ENCODE measurements around the genes OPTN and UCMA.

DNA sequence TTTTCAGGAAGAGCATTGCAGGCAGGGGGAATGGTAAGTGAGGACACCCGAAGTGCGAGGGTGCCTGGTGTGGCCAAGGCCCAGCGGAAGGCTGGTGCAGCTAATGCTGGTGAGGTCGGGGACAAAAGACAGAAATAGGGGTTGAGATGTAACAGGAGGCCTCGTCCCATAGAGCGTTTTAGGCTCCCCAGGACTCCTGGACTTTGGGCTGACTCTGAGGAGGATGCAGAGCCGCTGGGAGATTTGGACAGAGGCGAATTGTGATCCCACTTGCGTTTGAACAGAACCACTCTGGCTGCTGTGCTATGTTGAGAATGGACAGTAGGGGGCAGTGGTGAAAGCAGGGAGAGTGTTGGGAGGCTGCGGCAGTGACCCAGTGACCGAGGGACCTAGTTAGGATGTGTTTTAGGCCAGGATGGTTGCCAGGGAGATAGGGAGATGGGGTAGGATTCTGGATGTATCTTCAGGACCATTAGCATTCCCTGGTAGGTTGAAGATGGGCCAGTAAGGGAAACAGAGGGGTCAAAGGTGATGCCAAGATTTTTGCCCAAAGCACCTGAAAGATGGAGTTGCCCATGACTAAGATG lies 271.7 kb downstream of the CCDC3 start:
- PRO-cap = no peak

- PRO-cap = no peak
Measured at GRCh38 chr10:12896805-12897447, 104.6 kb downstream of the CCDC3 start.

DNA sequence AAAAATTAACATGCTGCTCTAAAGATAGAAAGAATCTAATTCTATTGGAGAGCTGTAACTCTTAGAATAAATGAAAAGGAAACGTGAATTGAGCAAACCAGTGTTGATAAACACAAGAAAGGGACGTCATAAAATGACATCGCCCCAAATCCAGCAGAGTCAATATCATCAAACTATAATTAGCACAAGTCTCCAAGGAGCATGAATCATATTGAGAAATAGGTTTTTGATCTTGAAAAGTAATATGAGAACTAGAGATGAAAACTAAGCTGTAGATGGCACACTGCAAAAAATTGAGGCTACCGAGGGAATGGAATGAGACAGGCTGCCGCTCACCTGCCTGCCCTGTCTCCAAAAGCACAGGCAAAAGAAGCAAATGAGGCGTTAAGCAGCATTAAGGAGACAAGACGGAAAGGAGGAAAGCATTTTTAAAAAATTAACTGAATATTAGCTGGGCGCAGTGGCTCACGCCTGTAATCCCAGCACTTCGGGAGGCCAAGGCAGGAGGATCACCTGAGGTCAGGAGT lies 11.6 kb upstream of the OPTN start:
- PRO-cap = no peak

- PRO-cap = no peak
Measured at GRCh38 chr10:13099346-13100321, at the start of gene OPTN. Gene OPTN, plus strand, starts transcription at chr10:13100163.

DNA sequence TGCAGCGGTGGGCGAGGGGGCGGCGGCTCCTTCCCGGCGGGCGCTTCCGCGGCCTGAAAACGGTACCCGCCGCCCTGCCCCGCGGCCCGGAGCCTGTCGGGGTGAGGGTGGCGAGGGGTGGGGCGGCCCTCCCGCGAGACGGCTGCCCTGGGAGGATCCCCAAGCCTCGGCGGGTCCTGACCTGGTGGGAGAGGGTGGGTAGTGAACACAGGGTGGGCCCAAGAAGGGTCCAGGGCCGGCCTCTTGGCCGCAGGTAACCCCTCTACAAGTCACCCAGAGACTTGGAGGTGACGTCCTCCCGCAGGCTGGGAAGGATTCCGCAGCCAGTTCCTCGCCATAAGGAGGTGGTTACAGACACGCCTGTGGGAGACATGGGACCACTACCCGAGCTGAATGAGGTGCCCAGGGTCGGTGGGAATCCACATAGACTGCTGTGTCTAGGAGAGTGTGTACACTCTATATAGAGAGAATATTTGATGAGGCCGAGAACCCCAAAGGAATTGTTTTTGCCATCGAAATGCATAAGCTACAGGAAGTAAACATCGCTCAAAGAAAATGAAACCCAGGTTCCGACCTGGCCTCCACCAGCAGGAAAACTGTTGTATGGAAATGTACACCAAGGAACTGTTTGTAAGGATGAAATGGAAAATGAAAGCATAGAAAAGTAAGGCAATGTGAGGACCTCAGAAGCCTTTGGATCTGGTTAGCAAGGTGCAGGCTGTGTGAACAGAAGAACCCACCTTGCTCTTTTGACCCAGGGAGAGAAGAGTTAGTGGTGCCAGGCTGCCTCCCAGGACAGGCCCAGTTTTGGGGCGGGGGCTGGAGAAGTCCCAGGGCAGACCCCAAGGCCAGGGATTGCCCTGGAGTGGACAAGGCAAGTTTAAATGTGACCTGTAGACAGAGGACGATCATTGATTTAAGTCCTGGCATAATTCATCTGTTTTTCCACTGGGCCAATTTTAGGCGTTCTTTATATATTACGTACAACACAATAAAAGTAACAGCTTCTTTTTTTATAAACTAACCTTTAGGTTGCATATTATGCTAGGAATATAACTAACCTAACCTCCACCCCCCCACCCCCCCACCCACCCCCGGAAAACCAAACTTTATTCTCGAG lies 719 bp downstream of the OPTN start:
- PRO-cap = no peak

GRCh38 chr10:13118206-13118745 lies 18.3 kb downstream of the OPTN start:
- PRO-cap = no peak

- PRO-cap = no peak
Measured at GRCh38 chr10:13120785-13121404, 20.9 kb downstream of the OPTN start.

DNA sequence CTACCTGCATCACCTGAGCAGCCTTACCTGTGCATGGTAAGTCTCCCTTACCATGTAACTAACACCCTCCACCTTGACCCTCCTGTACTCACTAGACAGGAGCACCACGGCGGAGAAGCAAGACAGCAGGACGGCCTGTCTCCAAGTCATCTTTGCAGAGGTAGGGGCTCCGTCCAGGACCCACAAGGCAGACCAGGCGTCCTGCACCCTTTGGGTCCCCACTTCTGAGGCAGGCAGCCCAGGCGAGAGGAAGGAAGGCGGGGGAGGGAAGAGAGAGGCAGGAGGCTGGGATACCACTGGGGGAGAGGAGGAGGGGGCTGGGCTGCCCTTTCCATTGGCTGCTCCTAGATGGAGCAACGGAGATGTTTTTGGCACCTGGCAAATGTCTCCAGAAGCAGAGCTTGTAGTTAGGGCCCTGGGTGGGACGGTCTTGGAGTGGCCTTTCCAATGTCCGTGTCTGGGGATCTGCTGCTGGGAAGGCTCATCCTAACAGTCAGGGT lies at the start of gene UCMA:
Gene UCMA, minus strand, starts transcription at position 266 of the 500 bp plus-strand sequence.
- PRO-cap = no peak

DNA sequence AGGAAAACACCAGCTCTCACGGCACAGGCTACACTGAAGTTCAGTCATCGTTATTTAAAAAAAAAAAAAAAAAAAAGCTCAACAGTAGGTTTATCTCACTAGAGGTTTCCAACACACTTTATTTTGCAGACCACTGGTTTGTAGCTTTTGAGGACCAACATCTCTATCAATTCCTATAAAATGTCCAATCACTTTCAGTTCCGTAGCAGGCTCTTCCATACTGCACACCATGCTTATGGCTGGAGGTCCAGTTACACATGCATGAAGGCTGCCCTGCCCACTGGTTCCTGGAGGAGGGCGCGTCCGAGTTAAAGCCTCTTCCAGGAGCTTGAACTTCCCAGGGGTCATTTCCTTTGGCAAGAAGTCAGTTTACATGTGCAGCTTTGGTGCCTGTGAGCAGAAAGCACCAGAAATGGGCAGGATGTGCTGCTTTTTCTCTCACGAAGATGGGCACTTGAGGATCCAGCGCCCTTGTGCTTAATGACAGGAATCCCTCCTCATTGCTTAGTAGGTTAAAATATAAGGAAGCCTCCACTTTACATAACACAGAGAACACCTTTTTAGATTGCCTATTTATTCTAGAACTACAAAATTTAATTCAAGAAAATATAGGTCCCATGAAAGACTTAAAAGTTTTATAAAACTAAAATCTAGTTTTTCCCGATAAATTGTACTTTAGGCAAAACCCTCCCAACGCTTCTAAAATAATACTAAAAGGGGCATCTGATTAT lies 17.6 kb upstream of the PHYH start:
- PRO-cap = no peak

- PRO-cap = no peak
Measured at GRCh38 chr10:13349793-13350336, 1.8 kb upstream of the SEPHS1 start.

DNA sequence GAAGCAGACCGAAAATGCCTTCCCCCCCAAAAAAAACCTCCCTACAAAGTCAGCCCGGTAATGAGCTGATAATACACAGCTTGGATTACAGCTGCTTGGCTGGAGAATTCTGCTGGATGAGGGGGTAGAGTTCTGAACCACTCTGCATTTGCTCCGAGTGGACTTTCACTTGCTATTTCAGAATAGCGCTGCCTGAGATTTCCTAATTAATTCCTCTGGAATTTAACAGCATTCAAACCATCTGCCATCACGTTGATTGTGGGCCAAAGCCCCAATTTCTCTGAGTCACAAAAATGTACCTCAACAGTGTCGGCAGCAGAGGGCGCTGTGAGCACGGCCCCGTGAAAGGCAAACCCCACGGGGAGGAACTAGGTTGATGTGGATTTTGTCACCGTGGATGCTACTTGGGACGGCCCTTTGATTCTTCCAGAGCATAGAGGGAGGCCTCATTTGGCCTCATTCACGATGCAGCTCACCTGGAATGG lies 73.1 kb downstream of the PRPF18 start:
- PRO-cap = no peak

GRCh38 chr10:13717896-13719055 lies 131.5 kb downstream of the PRPF18 start:
- PRO-cap = no peak

DNA sequence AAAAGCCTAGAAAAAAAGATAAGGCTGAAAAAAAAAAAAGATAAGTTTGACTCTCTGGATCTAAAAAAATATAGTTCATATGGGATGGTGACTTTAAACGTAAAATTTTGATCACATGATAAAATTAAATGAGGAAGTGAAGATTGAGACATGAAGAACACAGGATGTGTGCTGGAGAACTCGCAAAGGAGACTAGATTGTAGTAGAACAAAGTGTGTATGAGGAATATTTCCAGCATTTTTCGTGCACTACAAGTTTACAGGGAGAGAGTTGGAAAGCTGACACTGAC lies 286.4 kb downstream of the PRPF18 start:
- PRO-cap = no peak

GRCh38 chr10:14541138-14541862 lies 210.6 kb upstream of the FRMD4A start:
- PRO-cap = no peak

DNA sequence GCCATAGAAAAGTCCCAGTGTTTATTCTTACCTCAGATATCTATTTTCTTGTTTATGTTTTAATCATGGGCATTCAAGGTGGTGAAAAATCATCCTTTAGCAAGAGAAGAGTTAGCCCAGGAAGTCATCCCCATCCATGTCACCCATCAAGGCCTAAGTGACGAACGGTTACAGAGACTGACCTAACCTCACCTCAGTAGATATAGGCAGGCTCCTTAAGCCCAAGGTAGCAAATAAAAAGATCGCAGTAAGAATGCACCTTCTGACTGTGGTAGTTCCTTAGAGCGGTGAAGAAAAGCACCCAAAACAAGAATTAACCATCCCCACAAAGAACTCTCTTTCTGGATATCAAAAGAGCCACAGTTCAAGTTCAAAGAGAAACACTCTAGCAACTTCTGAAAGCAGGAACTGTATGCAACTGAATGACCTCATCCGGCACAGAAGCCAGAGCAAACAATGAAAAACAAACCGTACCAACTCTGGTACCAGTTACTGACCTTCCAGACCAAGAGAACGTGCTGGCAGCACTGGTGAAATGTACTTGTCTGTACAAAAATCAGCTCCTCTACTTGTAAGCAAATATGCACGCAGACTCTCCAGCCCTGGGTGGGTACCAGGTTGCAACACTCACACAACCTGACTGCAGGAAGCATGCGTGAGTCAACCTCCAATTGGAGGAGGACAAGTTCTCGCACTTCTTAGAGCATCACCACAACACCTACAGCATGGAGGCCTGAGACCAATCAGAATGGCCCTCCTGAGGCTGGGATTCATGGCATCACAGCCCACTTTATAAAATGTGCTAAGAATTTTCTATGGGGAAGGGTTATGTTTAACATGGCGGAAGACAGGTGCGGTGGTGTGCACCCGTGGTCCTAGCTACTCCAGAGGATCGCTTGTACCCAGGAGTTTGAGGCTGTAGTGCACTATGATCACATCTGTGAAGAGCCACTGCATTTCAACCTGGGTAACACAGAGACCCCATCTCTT lies 202.7 kb downstream of the FAM107B start:
- PRO-cap = no peak

DNA sequence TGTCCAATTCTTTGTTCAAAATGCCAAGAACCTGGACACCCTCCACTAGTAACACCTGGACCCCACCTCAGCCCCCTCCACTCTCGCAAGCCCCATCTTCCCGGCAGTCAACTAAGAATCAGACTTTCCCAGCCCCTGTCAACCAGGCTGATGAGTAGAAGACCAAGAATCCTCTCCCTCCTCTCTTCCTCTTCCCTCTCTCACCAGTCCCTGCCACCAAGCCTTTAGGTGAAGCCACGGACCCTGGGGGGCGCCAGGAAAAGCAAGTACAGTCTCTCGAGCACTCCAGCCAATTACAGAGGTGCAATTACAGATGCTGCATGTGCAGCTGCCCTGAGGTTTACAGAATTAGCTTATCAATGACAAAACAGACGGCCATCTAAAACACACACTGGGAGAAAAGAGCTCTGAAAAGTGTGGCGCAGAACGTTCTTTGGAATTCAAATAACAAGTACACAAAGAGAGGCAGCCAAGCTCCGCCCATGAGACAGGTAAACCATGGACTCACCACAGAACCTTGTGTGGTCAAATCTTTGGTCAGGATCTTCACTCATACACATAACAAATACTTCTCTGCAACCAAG lies 189.4 kb downstream of the FAM107B start:
- PRO-cap = no peak

- PRO-cap = no peak
Measured at GRCh38 chr10:14617714-14618002, 157.0 kb downstream of the FAM107B start.

DNA sequence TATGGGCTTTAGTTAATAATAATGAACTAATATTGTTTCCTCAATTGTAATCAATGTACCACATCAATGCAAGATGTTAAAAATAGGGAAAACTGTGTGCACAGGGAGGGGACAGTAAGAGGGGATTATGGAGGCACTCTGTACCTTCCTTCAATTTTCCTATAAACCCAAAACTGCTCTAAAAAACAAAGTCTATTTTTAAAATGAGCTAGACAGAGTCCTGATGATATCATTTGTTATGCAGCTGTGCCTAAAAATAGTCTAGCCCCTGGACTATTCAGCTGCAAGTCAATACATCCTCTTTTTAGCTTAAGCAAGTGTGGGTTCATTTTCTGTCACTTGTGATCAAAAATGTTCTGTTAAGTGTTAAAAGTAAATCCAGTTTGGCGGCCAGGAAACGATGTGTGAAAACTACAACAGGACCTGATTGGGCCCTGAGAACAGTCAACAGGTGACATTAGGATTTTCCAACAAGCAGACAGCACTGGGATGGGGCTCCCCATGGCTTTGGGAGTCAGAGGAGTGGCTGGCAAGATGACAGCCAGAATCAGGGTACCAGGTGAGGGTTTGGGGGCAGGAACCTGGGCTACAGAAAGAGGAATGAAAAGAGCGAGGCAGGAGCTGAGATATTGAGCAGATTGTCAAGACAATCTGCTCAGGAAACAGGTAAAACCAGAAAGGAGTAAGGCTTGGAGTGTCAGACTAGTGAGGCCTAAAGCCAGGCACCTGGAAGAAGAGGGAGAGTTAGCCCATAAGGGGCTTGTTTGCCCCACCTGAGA lies 33.9 kb downstream of the FAM107B start:
- PRO-cap = unidirectional peak, plus-strand start at position 375 of the sequence

DNA sequence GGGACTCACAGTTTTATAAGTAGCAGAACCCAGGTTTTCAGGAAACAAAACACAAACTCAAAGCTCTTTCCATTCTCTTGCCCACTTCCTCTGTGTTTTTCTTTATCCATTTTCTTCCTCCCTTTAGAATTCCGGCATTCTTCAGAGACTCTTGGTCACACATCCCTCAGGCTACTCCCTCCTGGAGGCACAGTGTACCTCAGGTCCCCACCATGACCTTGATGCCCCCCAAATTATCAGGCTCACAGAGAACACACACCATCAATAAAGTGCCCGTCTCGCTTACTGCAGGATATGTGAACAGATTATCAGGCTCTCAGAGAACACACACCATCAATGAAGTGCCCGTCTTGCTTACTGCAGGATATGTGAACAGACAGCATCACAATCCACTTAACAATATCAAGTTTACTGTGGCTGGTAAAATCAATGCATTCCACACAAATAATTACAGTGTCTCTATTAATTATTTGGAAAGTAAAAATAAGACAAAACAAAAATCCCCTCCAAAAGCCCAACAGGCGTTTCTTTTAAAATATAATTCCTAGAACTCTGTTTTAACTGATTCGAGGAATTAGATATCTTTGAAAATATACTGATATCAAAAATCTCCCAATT lies 77.5 kb upstream of the NMT2 start:
- PRO-cap = no peak

DNA sequence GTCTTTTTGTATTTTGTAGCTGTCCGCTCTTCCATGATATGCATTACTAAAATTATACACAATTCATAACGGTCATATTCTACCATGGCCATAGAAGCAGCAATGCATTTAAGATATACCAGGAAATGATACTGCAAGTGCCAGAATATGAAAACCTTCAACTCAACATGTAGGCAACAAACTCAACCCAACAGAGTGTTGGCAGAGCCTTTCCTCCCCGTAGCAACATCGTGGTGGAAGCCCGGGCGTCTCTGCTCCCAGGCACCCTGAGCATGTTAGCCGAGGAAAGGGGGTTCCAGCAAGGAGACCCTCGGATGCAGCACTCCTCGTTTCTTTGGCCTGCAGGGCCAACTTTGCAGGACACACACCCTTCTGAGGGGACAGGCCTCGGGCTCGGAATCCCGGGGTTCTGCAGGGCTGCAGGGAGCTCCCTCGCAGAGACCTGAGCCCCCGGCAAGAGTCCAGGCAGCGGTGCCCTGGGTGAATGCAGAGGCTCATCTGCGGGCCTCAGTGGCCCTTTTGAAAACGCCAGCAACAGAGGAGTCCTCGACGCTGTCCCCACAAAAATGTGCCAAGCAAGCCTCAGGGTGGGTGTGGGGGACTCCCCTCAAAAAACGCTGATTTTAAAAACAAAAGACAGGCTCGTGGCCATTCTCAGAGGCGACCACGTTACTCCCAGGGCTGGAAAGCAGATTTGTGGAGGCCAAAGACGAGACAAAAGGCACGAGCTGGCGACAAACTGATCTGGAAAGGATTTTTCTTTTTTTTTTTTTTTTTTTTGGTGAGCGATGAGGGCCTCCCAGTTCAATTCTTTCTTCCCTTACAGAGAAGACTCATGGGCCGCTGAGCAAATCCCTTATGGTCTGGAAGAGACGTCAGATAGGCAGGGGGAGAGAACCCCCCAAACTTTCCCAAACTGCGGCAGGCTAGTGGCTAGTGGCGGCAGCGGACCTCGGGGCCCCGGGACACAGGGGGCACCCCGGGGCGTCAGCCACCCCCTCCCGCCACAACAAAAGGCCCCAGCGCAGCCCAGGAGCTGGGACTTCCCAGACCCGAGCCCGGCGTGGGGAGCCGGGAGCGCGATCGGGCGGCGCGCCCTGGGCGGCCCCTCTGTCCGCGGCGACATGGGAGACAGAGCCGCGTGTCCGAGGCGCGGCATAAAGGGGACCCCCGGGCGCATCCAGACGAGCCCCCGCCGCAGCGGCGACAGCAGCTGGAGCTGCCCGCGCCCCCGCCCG lies 1.2 kb downstream of the FAM171A1 start:
- PRO-cap = no peak